ENCODE measurements around the genes USB1 and CFAP20.

- PRO-cap, result unidirectional peak, plus-strand start at chr16:57757430
Measured at GRCh38 chr16:57756838-57757630, 21.5 kb downstream of the KATNB1 start.

DNA sequence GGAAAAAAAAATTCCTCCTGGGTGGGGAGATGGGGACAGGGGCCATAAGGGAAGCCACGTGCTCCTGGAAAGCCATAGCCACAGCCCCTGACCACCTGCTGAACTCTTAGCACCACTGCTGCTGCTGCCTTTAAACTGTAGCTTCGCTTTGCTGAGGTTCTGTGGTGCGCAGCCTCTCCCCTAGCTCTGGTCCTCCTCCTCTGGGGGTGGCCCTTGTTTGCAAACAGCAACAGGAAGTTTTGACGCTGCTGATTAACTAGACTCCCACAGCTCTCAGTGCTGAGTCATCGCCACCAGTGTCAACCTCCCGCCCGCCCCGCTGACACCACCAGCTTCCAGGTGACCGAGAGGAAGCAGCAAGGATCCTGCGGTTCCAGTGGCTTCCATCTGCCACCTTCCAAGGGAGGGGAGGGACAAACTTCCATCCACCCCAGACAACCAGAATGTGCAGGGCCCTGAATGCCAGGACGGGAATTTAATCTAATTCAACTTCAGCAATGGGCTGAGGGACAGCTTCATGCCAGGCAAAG, 8.0 kb upstream of the KIFC3 start:
- PRO-cap, result bidirectional peak, plus-strand start at position 282 of the sequence, minus-strand start at position 188 of the sequence

DNA sequence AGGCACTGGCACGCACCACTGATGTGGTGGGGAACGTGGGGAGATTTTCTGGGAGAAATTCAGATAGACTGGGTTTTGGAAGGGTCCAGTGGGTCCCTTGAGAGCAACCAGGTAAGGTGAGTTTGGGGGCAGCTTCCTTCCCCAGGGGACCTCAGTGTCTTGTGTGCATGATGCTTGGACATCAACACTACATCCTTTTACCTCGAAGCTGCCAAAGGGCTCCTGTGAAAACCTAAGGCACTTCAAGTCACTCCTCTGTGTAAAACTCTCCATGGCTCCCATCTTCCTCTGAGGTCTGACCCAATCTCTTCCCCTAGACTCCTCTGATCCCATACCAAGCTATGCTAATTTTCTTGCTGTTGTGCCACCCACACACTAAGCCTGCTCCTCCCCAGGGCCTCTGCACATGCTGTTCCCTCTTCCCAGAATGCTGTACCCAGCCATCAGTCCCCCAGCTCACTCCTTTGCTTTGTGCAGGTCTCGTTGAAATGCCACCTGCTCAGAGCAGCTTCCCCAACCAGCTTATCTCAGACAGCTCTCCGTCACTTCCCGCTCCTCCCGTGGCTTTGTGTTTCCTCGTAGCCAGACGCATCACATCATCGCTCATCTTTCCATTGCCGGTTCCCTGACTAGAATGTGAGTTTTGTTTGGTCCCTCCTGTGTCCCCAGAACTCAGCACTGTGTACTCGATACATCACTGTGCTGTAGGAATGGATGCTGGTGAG, 78.4 kb downstream of the CNGB1 start:
- PRO-cap, result no peak

- PRO-cap, result no peak
Measured at GRCh38 chr16:57899058-57899424, 71.9 kb downstream of the CNGB1 start.

DNA sequence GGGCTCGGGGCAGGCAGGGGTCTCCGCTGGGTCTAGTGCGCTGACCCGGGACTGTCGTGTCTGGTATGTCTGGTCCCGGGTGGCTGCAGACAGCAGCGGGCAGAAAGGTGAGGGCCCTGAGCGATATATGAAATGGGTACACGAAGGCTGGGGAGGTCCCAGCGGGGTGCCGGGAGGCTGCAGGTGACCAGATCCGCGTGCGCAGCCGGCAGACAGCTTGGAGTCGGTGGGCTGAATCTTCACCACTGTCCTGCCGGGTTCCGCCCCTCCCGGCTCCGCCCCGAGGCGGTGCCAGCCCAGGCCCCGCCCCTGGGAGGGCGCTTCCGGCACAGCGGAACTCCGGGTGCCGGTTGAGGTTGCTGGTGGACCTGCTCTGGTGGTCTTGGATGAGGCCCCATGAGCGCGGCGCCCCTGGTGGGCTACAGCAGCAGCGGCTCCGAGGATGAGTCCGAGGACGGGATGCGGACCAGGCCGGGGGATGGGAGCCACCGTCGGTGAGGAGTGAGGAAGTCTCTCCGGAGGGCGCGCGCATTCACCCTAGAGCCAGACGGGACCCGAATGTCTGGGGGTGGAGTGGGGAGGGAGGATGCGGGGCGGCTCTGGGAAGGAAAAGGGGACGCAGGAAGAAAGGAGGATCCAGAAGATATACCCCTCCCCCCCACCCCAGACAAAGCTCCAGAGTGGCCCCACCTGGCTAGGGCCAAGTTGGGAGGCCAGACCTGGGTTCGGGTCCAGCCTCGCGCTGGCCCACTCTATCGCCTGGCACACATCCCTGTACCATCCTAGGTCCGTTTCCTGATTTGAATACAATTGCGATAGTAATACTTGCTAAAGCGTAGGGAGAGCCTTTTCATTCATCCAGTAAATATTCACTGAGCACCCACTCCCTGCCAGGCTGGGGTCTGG, at the start of gene USB1:
Gene USB1, plus strand, starts transcription at position 320 of the 906 bp plus-strand sequence.
- PRO-cap, result bidirectional peak, plus-strand start at position 320 of the sequence, minus-strand start at position 233 of the sequence

- PRO-cap, result no peak
Measured at GRCh38 chr16:58026511-58026819, 911 bp downstream of the MMP15 start.

DNA sequence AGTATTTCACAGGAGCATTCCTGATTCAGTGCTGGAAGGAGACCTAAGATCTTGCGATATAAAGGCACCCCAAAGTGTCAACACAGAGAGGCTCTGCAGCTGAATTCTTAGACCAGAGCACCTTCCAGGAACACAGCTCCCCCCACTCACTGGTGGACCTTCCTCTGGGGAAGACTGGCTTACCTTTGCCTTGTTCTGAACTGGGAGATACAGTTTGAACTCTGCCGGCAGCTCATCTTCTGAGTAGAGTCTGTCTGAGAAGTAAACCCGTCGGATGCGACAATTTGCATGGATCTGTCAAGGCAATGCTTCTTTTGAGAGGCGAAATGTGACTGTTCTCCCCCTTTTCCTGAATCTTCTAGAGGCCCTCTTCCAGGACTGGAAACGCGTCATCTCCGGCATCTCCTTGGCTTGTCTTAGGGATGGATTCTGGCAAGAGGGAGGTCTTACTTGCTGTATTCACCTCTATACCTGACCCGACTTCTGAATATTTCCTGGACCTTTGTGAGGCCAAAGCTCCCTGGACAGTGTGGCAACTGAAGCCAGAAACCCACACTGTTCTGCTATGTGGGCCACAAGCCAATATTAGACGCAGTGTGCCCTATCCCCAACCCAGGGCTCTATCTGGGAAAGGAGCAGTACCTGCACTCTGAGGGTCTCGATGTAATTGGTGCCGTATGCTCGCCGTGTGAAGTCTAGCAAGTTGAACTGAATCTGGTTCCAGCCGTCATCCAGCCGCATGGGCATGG, 14.4 kb downstream of the CFAP20 start:
- PRO-cap, result bidirectional peak, plus-strand start at position 409 of the sequence, minus-strand start at position 360 of the sequence

DNA sequence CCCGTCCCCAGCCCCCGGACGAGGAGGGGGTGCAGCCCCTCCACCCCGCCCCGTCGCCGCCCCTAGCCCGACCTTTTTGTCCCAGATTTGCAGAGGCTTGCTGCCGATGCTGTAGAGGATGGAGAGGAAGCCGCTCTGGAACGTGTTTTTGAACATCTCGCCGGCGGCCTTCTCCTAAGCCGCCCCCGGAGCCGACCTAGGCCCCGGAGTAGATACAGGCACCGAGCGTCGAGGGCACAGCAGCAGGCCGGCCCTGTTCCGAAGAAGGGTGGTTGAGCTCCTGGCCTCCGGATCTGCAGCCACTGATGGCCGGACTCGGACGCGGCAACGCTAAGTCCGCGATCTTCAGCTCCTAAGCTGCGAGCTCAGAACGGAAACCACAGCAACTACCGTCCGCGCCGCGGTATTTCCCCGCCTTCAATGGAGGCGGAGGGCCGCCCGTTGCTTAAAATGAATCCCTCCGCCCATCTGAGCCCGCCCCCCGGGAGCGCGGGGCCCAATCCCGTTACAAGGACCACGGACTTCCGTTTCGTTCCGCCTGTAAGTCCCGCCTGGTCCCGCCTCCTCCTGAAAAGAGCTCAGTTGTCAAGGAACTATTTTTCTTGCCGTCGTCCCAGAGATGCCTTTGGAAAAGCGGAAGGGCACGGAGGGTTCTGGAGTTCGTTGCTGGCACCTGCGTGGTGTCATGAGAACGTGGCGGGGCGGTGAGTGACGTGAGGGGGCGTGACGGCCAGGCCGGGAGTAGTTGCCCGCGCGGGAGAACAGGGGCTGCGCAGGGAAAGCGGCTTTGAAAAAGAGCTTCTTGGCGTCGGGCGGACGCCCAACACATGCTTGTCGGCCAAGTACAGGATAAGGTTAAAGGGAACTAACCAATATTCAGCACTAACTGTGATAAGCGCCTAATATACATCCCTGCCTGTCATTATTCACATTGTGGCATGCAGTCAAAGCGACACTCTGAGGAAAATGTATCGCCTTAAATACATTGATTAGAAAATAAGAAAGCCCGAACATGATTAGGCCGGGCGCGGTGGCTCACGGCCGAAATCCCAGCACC, at the start of gene CFAP20:
Gene CFAP20, minus strand, starts transcription at position 422 of the 1,057 bp plus-strand sequence.
- PRO-cap, result bidirectional peak, plus-strand start at position 571 of the sequence, minus-strand start at position 422 of the sequence

DNA sequence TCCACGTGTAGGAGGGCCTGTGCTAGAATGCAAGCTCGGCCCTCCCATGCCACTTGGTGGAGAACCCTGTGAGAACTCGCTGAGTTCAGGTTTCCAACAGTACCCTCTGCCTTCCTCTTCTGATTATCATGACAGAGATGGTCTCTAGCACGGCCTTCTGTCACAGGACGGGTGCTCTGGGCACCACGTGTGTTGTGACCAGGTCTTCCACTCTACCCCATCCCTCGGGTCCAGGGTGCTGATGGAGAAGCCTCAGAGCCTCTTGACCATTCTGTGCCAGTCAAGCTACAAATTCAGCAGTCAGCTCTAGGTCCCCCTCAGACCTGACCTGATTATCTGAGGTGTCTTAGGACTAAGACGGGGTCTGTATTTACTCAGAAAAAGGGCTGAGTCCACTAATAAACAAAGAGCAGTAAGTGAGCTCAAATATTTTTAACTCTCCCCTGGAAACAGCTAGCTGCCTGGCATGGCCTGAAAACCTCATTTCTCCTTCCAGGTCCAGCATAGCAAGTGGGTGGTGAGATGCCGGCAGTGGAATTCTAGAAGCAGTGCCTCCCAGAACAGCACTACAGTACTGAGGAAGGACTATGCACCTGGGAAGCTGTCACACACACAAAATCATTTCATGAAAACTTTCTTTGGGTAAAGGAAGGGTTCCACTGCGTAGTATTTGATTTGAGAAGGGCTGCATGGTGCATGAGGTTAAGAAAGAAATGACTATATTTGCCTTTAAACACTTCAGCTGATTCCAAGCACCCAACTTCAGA, 29.4 kb upstream of the CFAP20 start:
- PRO-cap, result no peak

GRCh38 chr16:58409325-58409844, 17.1 kb downstream of the GINS3 start:
- PRO-cap, result no peak

DNA sequence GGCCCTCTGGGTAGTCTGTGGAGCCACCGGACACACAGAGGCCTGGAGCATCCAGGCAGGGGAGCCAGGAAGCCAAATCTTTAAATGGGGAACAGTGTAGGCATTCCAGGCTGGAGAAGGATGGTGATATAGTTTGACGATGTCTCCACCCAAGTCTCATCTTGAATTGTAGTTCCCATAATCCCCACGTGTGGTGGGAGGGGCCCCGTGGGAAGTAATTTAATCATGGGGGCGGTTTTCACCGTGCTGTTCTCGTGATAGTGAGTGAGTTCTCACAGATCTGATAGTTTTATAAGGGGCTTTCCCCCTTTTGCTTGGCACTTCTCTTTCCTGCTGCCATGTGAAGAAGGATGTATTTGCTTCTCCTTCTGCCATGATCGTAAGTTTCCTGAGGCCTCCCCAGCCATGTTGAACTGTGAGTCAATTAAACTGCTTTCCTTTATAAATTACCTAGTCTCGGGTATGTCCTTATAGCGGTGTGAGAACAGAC, 28.8 kb downstream of the GINS3 start:
- PRO-cap, result no peak

DNA sequence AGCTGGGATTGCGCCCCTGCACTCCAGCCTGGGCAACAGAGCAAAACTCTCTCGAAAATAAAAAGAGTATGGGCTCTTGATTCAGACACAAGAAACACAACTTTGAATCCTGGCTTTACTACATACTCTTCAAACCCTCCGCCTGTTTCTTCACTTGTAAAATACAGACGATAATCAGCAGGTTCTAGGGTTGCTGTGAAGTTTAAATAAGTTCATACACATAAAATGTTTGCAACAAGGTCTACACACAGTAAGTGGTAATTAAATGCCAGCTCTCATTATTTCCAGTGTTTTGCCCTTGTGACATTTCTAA, 32.0 kb downstream of the GINS3 start:
- PRO-cap, result no peak

DNA sequence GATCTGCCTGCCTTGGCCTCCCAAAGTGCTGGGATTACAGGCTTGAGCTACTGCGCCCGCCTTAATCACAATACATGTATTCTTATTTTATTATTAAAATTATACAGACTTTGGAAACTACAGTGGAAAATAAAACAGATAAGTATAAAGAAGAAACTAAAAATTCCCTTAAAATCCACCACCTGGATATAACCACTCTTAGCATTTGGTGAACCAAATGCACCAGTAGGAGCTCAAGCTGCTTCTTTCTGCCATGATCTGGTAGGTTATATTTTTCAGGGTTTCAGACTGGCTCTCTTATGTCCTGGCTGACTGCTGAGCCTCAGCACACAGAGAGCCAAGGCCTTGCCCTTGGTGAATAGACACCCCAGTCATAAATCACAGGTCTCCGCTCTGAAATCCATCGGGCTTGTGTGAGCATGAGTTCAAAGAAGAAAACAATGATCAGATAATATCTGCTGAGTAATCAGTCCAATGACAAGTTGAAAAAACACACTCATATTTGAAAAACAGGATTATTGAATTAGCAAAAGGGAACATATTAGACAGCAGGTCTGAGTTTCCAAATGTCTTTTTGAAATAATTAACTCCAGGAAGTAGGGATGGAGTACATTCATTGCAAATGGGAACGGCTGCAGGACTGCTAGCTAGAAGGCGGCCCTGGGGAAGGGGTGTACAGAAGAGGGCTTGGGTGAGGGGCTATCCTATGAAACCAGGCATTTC, 51.1 kb upstream of the NDRG4 start:
- PRO-cap, result no peak

- PRO-cap, result bidirectional peak, plus-strand start at chr16:58464318, minus-strand start at chr16:58464176
Measured at GRCh38 chr16:58463914-58464514, 35.9 kb upstream of the NDRG4 start.

DNA sequence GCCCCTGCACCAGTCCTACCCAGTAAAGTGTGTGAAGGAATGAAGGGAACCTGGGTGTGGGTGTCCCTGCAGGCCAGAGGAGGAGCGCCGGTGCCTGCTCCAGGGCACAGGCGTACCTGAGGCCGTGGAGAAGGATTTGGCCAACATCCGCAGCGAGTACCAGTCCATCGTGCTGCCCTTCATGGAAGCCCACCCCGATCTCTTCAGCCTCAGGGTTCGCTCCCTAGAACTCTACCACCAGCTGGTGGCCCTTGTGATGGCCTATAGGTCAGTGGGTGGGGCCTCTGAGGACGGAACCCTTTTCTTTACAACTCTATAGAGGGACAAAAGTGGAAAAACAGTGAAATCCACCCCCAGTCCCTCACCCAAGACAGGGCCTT, 1.1 kb downstream of the SETD6 start:
- PRO-cap, result no peak

DNA sequence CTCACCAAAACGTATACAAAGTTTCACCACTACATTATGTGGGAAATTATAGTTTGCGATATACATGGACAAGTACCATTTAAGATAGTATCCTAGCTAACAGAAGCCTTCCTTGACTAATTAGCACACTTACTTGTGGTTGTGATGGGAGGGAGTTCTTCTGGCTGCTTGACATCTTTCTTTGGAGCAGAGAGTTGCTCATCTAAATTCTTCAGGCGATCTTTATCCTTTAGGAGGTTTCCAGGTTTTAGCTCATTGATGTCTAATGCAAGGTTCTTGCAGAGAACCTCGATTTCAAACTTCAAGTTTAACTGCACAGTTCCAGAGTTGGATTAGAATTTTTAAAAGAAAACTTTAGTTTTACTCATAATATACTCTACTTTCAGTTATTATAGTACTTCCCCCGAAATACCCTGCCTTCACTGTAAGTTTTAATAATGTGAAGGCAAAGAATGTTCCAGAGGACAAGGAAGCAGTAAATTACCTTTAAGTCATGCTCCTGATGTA, 30.9 kb downstream of the SETD6 start:
- PRO-cap, result no peak

DNA sequence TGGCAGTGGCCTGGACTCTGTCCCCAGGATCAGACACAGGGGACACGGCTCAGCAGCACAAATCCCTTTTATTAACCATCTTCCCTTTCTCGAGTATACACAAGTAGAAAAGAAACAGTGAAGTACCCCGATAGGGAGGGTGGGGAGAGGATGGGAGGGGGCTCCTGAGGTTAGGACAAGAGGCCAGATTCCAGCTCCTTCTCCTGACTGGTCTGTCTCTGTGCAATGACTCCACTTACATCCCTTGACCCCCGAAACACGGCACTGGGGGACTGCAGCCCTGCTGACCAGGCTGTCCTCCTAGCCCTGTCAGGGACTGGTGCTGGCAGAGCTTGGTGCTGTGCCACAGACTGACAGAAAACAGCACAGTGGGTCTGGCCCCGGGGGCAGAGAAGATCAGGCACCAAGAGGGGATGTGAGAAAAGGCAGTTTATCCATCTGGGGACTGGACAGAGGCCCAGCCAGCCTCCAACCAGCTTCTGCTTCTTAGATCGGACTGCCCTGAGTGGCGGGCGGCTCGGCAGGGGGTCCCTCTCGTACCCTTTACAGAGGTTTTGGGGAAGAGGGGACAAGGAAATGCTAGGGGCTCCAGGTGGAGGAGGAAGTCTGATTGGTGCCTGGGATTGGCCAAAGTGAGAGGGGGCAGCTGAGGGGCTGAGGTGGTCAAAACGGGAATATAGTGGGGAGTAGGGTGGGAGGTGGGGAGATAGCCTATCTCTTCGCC, 19.3 kb downstream of the SLC38A7 start:
- PRO-cap, result no peak

DNA sequence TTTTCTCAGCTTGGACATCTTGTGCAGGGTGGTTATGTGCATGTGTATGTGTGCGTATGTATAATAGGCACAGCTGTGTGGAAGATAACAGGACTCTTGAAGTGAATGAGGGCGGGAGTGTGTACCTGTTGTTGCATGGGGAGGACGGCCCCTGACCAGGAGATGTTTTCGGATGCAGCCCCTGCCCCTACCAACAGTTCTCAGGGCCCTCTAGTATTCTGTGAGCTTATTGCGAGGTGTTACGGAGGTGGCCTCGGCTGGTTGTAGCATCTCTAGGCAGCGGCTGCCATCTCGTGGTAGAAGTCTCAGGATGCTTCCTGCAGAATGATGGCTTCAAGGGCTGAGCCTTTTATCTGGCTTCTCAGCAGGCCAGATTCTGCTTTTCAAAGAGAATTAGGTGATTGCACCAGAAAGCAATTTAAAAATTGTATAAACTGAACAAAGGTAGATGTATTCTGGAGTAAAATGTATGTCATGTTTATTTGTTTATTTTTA, 22.2 kb upstream of the GOT2 start:
- PRO-cap, result no peak

- PRO-cap, result no peak
Measured at GRCh38 chr16:58792086-58792651, 58.1 kb upstream of the GOT2 start.

DNA sequence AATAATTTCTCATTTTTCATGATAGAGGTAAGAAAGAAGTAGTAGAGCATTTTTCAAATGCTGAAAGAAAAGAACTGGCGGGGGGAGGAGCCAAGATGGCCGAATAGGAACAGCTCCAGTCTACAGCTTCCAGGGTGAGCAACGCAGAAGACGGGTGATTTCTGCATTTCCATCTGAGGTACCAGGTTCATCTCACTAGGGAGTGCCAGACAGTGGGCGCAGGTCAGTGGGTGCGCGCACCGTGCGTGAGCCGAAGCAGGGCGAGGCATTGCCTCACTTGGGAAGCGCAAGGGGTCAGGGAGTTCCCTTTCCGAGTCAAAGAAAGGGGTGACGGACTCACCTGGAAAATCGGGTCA, 1513.6 kb downstream of the CDH8 start:
- PRO-cap, result no peak